Measurements from ENCODE around the genes DENND2D, CHI3L2 and ATP5PB.

DNA sequence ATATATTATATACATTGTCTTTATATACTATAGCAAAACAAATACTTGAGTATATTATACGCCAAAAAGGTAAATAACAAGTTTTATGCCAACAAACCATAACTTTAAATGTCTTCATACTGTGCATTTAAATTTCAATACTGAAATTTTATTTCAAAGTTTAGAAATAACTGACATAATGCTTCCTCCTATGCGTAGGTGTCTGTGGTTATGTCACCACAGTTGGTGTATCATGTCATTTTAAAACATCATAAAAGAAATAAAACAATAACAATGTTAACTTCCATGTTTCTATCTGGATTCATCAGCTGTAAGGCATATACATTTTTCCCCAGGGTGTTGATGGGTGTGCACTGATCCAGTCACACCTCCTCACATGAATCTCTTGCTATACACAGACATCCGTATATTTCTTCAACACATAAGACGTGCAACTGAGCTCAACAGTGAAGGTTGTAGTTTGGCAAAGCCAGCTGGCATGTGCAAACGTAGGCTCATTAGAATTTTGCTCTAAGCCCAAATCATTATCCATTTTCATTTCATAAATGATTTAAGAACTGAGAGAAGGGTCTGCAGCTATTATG lies 6.2 kb downstream of the KCNA3 start:
- RRBS = no CpG with 5 or more reads among the region's 5 CpGs

- RRBS = 70% methylated on average over 3 of the region's 32 CpGs
These were observed 1.8 kb downstream of the KCNA3 start for GRCh38 chr1:110672595-110673641.

DNA sequence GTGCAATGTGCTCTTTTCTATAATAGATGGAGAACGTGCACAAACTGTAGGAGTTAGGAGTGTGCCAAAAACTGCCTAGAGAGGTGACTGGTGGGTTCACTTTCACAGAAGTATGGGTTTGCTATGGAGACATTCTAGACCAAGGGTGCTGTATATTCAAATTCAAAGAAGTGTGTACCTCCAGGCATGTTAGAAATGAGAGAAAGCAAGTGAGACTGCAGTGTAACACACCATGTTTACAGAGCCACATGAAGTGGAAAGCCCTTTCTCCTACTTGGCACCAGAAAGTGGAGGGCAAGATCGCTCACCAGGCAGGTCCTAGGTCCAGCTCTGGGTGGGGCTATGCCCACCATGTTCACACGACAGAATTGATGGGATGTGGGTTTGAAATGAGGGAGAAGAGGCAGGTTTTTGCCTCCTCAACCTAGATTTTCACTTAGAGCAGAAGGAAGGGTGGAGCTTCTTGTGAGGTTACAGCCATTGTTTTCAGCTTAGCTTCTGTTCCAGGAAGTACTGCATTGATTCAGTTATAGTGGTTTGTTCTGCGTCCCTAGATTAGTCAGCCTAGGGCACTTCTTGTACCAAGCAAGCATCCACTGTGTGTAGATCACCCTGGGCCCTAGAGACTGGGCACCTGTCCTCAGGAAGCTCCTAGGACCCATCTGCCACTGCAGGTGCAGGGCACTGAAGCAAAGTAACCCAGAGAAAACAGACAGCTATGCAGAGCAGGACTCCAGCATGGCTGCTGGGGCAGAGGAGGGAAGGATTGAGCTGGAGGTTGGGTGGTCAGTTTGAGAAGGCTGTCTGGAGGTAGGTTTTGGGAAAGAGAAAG lies 2.3 kb downstream of the CD53 start:
- RRBS = no CpG with 5 or more reads among the region's 4 CpGs

- RRBS = no CpG with 5 or more reads among the region's 2 CpGs
These were observed 23.1 kb downstream of the CD53 start for GRCh38 chr1:110896054-110896430.

- RRBS = no CpG with 5 or more reads among the region's 5 CpGs
These were observed 30.9 kb downstream of the CD53 start for GRCh38 chr1:110903582-110904614.

GRCh38 chr1:111198745-111199642 lies 1.5 kb downstream of the DENND2D start:
- RRBS = no CpG with 5 or more reads among the region's 6 CpGs

DNA sequence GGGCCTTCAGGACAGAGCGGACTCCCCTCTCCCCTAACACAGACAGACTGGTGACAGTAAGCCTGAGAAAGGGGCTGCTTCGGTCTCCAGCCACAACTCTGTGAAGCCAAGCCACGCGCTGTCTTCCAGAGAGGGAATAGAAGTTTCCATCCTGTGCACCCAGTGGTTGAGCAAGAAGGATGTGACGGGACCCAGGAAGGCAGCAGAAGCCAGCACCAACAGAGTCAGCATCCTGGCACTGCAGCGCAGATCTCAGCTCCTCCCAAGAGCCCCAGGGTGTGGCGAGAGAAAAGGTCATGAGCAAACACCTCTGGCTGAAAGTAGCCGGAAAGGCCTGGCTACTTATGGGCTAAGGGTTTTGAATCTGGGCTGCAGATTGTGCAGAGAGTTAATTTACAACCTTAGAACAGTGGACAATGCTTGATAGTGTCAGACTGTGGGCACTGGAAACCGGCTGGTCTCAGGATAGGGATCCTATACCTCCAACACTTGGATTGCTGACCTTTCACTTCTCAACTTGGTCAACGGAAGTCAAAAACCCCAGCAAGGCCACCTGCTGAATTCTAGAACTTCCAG lies at the start of gene DENND2D:
DENND2D (minus strand) TSS at position 183 of the 576 bp plus-strand sequence.
- RRBS = no CpG with 5 or more reads among the region's 10 CpGs

DNA sequence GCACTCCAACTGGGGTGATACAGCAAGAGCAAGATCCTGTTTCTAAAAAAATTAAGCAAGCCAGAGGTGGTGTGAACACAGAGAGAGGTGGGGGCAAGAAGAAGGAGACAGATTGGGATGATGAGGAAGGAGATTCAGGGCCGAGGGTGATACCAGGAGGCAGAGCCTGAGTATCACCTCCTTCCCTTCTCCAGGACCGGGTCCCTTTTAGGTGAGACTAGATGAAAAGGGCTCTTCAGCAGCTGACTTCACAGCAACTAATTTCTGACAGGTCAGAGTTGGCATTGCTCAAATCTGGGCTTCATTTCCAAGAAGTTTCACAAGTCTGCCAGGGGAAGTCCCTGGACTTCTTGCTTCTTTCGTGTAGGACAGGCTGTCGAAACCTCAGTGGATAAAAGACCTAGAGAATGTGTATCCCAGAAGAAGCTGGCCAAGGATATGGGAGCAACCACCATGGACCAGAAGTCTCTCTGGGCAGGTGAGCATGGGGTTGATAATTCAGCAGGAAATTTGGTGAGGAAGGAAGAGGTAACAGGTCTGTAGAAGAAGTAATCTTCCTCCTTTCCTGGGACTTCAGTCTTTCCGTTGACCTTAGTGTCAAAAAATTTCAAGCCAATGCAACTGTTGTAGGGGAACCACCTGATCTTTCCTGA lies at the start of gene CHI3L2:
CHI3L2 (plus strand) TSS at position 422 of the 653 bp plus-strand sequence.
- RRBS = no CpG with 5 or more reads among the region's 5 CpGs

GRCh38 chr1:111422372-111423458 lies 4.8 kb downstream of the OVGP1 start:
- RRBS = no CpG with 5 or more reads among the region's 13 CpGs

DNA sequence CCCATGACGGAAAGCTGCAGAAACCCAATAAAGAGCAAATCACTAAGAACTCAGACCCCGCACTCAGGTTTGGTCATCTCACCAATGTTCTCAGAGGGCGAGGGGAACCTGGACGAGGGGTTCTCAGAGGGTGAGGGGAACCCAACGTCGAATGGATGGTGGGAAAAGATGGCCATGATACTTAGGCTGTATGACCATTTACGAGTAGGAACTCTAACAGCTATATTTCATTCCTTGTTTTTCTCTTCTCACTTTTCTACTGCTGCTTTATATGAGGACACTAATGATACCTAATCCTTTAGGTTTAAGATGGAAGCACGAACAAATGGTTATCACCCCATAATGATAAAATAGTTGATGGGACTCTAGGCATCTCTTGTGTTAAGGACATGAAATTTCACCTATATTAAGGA lies 7.9 kb upstream of the OVGP1 start:
- RRBS = no CpG with 5 or more reads among the region's 8 CpGs

DNA sequence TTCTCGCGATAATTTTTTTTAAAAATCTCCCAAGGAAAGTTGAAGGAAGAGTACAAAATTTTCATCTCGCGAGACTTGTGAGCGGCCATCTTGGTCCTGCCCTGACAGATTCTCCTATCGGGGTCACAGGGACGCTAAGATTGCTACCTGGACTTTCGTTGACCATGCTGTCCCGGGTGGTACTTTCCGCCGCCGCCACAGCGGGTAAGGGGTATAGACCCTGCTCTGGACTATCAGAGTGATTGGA lies at the start of gene ATP5PB:
ATP5PB (plus strand) TSS at position 87 of the 247 bp plus-strand sequence.
- RRBS = no CpG with 5 or more reads among the region's 13 CpGs

DNA sequence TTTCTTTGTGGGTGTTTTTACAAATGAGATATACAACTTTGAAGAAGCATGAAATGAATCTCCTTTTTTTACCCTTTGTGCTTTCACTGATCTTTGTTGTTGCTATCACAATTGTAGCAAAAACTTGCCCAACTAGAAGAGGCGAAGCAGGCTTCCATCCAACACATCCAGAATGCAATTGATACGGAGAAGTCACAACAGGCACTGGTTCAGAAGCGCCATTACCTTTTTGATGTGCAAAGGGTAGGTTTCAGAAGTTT lies 7.2 kb downstream of the ATP5PB start:
- RRBS = no CpG with 5 or more reads among the region's 3 CpGs

DNA sequence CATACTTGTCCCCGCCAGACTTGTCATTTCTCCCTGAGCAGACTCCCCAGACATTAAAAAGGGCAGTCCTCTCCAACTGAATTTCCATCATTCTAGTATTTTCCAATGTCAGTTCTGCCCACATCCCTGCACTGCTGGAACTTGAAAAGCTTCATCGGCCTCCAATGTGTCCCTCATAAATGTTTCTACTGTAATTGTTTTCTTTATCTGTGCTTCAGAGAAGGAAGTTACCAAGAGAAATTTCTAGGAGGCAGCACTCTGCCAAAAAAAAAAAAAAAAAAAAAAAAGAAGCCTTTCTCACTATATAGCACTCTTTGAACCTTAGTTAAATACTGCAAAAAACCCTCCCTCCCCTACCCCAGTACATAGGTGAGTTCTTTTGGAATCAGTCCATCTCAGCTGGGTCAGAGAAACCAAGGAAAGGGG lies 1.4 kb upstream of the ADORA3 start:
- RRBS = no CpG with 5 or more reads among the region's 2 CpGs

DNA sequence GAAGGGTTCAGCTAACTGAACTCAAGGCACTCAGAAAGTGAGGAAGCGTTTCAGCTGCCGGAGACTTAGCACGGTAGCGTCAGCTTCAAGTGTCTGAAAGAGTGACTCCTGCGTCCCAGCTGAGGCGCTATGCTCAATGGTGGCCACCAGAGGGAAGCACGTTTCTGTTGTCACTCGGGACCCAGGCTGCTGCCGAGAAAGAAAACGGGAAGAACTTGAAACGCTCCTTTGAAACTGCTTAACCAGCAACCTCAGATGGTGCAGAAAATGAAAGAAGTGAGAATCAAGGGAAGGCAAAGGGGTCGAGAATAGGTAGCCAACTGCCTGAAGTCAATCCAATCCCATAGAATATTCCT lies 4.8 kb upstream of the ADORA3 start:
- RRBS = no CpG with 5 or more reads among the region's 12 CpGs

GRCh38 chr1:111592276-111593400 lies 27.0 kb upstream of the RAP1A start:
- RRBS = no CpG with 5 or more reads among the region's 11 CpGs

DNA sequence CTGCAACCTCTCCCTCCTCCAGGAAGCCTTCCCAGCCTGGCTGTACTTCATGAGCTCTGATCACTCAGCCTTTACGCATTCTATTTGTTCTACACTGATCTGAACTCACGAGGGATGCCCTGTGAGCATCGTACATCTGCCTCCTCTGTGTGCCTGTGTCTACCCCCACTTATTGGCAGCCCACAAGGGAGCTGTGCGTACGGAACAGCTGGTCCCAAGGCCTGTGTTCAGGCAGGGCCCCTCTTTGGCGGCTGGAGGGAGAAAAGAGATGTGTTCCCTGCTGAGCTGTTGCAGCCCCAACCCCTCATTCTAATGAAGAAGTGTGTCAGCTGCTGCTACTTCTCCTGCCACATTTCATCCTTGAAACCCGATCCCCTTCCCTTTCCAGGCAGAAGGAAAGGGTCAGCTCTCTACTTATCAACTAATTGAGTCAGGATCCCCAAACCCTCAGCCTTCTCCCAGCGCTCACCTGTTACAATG lies 3.3 kb downstream of the INKA2 start:
- RRBS = no CpG with 5 or more reads among the region's 8 CpGs

GRCh38 chr1:111743610-111744370 lies 4.6 kb upstream of the INKA2 start:
- RRBS = no CpG with 5 or more reads among the region's 5 CpGs

DNA sequence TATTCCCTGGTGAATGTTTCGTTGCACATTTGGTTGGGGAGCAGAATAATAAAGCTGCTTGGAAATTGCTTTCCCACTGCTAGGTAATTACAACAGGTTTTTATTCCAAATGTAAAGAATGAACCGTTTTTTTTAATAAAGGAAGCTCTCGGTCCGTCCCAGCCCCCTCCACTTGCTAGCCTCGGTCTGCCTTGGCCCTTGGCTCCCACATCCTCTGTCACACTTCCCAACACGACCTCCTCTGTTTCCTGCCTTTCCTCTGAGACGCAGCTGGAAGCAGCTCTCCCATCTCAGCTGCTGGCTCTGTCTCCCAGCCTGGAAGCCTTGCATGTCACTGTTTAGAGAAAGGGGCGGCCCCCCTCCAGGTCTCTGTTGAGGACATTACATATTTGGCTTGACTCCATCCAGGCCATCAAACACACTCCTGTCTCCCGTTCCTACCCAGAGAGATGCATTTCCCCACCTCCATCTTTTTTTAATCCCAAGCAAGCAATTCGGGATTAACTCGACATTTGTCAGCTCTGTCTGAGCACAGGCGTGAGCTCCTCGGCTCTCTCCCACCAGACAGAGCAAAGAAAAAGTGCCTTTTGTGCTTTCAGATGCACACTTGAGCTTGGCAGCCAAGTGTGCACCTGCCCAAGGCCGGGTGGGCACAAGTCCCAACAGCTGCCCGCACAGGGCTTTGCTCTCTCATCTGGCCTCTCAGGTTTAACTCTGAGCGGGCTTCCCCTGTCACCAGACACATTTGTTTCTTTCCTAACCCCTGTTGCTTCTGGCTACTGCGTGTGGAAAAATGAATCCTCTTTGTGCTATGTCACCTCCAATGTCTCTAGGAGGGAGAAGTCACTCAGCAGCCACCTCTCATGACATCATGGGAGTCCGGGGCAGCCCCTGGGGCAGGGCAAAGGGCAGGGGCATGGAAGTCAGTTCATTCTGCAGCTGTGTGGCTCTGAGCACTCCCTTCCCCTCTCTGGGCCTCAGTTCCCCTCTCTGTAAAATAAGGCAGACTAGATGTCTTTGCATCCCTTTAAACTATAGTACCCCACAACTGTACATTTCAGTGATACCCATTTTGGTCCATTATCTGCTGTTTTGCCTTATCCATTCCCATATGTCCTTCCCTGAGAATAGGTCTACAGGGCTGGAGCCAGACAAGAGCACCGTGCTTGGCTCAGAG lies 108.3 kb downstream of the KCND3 start:
- RRBS = no CpG with 5 or more reads among the region's 19 CpGs

- RRBS = 2% methylated on average over 4 of the region's 7 CpGs
These were observed 1.9 kb upstream of the KCND3 start for GRCh38 chr1:111991351-111991742.

DNA sequence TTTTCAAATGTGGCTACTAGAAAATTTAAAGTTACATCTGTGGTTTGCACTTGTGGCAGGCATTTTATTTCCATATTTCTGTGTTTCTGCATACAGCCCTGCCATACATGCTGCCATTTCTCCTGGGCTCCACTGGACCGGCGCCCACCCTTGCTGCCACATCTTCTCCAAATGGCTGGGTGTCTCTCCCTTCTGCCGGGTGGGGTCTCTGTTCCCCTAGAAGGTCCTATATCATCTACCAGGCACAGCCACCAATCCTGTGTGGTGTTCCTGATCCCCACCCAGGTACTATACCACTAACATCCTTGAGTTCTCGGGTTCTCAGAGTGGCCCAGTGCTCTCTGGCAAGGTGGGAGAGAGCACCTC lies 31.1 kb upstream of the KCND3 start:
- RRBS = 91% methylated on average over 3 of the region's 4 CpGs

Data from epithelial cell of esophagus (primary cell).